ENCODE data around the gene AHSA1.

DNA sequence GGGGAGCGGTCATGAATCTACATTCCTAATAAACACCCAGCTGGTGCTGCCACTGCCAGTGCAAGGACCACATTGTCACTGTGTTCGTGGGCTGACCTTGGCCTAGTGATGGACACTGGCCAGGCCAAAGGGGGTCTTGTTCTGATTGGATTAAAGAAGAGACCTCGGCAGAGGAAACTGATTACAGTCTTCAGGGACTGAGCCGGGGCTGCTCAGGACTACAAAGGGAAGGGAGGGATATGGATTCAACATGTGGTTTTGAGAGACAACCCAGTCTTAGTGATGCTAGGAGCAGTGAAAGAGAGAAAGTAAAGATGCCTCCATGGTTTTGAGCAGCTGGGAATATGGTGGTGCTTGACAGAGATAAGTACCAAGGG lies 55.0 kb upstream of the GPATCH2L start:
- PRO-cap, result no peak

- PRO-cap, result no peak
Measured at GRCh38 chr14:76138629-76139050, 13.1 kb upstream of the GPATCH2L start.

GRCh38 chr14:76191351-76191793 lies 39.6 kb downstream of the GPATCH2L start:
- PRO-cap, result no peak

DNA sequence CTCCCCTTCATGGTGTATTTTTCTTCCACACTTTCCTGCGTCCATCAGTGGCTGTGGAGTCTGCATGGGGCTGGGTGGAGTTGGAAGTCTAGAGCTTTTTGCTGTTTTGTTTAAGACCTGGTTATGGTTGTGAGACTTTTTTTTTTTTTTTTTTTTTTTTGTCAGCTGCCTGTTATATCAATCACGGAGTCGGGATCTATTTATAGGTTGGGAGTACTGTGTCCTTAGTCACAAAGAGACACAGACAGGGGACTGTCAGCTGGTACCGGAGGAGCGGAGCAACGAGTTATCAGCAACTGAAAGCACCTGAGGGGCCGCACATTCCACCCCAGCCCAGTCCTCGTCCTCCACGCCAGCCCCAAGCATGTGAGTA lies 65.4 kb upstream of the ESRRB start:
- PRO-cap, result no peak

DNA sequence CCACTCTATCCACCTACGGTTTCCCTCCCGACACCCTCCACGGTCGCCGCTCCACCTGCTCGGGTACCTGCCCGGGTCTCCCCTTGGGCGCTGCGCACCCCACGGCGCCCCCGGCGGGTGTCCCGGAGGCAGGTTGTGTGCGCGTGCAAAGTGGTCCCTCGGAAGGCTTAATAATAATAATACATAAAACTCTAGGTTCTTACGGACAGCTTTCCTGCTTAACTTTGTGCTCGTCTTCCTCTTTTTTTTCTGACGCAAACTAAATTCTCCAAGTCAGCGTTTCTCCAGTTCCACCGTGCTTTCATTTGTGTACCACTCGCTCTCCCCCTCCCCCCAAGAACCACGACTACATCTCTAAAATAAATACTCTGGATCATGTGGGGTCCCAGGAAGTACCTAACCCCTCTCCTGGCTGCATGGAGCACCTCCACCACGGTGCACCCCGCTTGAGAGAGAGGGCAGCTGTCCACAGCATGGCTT lies 1.4 kb downstream of the ESRRB start:
- PRO-cap, result no peak

DNA sequence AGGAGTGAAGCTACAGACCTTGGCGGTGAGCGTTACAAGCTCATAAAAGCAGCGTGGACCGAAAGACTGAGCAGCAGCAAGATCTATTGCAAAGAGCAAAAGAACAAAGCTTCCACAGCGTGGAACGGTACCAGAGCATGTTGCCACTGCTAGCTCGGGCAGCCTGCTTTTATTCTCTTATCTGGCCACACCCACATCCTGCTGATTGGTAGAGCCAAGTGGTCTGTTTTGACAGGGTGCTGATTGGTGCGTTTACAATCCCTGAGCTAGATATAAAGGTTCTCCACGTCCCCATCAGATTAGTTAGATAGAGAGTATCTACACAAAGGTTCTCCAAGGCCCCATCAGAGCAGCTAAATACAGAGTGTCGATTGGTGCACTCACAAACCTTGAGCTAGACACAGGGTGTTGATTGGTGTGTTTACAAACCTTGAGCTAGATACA lies 160.2 kb downstream of the ESRRB start:
- PRO-cap, result no peak

- PRO-cap, result no peak
Measured at GRCh38 chr14:76715056-76715983, 45.9 kb upstream of the VASH1 start.

DNA sequence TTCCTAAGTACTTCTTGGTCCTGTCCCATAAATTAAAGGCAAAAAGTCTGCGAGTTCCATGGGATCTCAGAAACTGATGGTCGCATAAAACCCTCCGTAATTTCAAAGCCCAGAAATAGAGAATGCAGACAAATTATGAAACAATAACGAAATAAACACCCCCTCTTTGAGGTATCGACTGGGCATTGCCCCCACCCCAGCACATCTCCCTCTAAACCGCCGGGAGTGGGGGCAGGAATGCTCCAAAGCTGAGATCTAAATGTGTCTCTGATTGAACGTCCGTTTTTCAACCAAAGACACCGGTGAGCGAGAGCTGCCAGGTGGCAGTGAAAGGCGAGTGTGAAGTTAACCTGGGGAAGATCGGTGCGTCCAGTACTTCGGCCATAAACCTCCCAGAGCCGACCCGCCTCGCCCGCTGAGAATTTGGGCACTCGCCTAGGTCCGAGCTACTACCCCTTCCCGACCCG lies 694 bp downstream of the ANGEL1 start:
- PRO-cap, result no peak

DNA sequence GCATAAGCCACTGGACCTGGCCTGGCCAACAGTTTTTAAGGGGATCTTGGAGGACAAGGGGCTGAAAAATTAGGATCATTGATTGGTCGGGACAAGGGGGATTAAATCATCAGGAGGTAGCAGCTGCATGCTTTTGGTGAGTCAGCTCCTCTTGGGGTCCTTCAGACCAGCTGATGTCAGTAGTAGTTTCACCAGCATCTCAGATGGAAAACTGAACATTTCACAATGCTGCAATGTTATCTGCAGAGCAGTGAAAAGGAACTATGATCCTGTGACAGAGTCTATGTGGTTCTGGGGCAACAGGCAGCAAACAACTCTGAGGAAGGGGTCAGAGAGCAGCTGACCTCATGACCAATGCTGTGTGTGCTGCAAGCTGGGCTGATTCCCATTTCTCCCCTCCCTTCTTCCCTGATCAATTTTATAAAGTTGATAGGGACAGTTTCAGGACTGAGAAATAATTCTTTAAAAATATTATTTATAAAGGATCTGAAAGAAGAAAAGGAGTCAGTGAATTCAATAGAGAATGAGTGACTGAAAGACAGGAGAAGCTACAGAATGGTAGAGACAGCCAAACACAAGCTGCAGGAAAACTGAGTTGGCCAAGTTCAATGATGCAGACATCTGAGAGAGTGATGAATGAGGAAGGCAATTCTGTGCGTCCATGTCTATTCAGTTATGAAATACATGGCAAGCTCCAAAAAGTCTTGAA lies 6.5 kb downstream of the LRRC74A start:
- PRO-cap, result no peak

- PRO-cap, result bidirectional peak, plus-strand start at chr14:76918429, minus-strand start at chr14:76918270
Measured at GRCh38 chr14:76917456-76918780, 91.7 kb downstream of the LRRC74A start.

GRCh38 chr14:77036384-77037181 lies 8.1 kb upstream of the IRF2BPL start:
- PRO-cap, result no peak

DNA sequence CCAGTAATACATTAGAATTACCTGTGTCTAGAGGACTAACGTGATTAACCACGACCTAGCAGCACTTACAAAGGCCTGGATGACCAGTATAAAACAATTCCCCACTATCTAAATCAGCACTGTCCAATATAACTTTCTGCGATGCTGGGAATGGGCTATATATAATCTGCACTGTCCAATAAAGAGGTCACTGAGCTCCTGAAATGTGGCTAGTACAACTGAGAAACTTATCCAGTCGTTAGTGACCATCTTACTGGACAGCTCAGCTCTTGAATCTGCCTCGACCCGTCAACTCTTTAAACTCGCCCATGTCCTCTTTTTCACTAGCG lies 1.0 kb upstream of the CIPC start:
- PRO-cap, result no peak

DNA sequence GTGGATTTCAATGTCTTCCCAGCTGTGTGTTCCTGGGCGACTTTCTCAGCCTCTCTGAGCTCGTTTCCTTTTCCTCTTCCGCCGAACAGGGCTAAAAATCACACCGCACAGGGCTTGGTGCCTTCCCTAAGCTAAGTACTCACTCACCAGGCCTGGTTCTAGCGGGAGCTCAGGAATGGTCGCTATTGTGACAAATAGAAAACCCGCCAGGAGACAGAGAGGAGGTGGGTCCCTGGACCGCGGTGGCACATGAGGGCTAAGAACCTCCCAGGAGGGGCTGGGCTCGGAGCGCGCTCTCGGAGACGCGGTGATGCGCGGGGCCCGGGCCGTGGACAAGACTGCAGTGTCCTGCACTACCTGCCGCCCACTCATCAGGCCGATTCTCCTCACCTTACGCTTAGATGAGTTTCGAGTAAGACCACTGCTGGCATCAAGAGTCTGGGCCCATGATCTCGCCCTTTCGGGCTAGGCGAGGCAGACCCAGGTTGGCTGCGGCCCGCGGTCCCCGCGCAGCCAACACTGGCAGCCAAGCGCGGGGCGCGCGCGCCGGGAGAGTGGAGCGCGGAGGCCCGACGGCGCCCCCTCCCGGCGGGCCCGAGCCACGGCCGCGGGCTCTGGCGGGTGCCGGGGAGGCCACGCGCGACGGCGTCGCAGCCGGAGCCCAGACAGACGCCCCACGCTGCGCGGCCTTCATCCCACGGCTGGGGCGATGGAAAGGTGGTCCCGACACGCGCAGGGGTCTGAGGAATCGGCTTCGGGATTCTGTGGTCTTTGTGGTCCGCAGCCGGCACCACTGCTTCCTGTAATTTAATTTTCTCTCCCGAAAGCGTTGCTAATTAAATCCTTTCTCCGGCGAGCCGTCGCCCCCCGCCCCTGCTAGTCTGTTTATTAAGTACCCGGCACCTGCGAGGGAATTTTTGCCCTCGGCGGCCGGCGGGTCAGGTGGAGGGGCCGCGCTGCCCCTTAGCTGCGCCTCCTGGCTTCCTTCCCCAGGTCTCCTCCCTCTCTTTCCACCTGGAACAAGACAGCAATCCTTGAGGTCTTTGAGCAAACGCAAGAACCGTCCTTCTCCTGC lies 16.7 kb downstream of the ZDHHC22 start:
- PRO-cap, result bidirectional peak, plus-strand start at position 300 of the sequence, minus-strand start at position 345 of the sequence; bidirectional peak, plus-strand start at position 608 of the sequence, minus-strand start at position 521 of the sequence

DNA sequence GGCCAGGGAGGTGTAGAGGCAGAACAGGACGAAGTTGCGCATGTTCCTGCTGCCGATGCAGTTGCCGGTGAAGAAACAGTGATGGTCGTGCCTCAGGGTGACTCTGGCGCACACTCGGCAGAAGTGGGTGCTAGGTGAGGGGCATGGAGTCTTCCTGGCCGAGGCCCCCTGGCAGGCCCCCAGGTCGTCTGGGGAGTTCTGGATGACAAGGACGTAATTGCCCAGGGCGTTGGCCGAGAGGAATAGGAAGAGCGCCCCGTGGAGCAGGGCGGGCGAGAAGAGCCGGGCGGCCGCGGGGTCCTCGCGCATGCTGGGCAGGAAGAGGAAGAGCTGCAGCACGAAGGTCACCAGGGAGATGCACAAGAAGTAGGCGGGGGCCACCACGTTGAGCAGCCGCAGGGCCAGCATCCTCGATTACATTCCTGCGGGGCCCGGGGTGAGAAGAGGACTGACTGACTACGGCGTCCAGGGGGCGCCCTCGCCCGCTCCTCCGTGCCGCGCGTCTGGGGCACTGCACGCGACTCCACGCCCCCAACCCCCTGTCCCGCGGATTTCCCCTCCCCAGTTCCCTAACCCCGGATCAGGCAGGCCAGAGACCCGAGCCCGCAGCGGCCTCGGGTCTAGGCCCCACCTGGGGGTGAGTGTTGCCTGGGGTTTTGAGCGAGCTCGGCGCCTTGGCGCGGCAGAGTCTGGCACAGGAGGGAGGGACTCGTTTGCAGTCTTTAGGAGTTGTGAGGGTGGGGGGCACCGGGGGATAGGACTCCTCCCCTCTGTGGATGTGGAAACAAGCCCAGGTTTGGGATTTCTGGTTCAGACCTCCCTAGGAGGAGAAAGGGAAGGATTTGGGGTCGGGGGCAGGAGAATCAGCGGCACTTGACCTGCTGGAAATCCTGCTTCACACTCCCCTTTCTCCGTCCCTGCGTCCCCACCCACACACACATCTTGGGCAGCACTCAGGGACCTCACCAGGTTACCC lies 2.0 kb downstream of the ZDHHC22 start:
- PRO-cap, result no peak

GRCh38 chr14:77234278-77234551 lies 36.8 kb downstream of the NGB start:
- PRO-cap, result no peak

DNA sequence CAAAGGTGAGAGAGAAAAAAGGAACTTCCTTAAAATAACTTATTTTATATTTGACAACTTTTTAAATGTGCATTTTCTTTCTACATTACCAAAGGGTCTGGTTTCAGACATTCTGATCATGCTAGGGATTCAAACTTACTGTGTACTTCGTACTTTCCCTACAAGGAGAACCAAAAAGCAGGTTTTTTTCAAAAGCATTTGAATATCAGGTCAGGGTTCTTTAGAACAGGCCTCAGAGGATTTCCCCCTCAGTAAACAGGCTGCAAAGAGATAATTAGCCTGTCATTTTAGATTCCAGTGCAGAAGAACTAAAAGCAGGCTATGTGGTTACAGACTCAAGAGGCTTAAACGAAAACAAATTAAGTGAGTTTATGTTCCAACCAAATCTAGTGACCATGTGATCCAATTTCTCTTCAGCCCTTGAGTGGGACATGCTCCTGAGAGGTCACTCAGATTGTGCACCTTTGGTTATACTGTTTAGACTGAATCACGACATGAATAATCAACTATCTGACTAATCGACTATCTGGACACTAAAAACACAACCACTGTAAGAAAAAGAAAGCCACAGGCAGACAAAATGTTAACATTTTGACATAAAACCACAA lies 4.6 kb downstream of the TMED8 start:
- PRO-cap, result no peak

GRCh38 chr14:77427243-77427584 lies 3.9 kb upstream of the NOXRED1 start:
- PRO-cap, result no peak

GRCh38 chr14:77457490-77458275 lies at the start of gene AHSA1:
TSS of gene AHSA1 (plus strand) at chr14:77458093.
- PRO-cap, result bidirectional peak, plus-strand start at chr14:77457833, minus-strand start at chr14:77457572; bidirectional peak, plus-strand start at chr14:77458124, minus-strand start at chr14:77458005

DNA sequence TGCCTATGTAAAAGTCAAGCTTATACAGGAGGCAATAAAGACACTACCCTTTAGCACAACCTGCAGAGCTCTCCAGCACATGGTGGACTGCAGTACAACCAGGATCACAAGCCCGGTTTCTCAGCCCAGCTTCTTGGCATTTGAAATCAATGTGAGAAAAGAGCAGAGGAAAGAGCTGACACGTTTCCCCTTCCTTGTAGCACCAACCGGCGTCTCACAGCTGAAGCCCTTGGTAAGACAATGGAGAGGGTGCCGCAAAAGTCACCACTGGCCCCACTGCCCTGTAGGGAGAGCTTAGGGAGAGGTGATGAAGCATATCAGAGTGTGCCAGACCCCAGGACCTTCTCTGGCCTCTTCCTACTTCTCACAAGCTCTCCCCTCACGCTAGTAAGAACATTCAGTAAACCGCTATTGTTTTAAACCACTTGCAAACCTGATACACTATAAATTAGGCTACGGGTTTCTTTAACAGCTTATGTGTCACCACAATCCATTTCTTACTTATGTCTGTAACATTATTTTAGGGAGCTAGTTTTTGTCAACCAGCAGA lies 8.5 kb downstream of the SPTLC2 start:
- PRO-cap, result bidirectional peak, plus-strand start at position 232 of the sequence, minus-strand start at position 142 of the sequence

GRCh38 chr14:77763858-77764339 lies 2.9 kb upstream of the SNW1 start:
- PRO-cap, result no peak

Measured in REH cell (cell line).